ENCODE data around the gene FMC1.

DNA sequence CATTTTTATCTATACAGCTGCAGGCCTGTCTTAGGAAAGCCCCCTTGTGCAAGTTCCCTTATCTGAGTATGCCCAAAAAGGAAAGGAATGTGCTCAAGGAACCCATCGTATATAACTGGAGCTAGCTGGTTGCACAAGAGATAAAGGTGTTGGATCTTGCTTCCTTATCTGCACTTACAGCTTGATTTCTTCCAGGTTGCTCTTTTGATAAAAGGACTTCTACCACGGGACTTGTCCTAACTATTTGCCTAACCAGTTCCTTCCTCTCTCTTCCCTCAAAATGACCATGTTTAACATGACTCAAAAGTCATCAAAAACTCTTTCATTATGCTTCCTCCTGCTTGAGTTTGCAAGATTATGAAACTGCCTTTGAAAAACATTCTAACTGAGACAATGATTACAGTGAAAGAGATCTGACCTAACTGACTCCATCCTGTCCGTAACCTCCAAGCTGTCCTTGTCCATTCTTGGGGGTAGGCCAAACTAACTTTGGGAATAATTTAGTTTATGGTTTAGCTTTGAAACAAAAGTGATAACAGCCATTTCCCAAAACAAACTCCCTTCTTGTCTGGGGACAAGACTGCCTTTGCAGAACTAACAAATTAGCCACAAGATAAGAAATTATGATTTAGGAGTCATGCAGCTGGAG lies 181.5 kb downstream of the AKR1D1 start:
- RRBS: no CpG with 5 or more reads among the region's 3 CpGs

DNA sequence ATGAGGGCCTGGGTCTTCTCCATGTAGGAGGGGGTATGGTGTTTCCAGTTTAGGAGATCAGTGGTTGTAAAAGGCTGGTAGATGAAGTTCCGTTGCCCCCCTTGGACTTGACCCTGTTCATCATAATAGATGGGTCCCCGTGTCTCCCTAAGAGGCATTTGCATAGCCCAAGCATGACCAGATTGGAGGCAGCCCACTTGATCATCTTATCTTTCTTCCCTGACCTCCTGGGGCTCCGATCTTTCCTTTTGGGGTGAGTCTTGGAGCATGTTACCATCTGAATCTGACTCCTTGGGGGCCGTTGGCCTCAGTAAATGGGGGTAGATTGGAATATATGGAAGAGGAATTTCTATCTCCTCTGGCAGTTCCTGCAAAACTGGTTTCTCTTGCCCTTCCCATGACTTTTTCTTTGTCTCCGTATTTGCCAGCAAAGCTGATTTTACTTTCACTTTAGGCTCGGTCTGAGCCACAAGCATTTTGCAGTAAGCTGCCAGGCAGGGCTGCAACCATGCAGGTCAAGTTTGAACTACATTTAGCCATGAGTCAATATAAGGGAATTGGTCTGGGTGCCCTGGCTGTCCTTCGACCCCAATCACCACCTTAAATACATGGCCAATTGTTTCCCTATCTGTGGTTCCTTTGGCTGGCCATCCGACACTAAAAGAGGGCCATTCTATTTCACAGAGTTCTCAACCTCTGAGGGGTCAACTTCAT lies 104.2 kb downstream of the TRIM24 start:
- RRBS: no CpG with 5 or more reads among the region's 8 CpGs

- RRBS: 97% methylated on average over 4 of the region's 23 CpGs
These were observed 105.2 kb downstream of the TRIM24 start for GRCh38 chr7:138564854-138566002.

DNA sequence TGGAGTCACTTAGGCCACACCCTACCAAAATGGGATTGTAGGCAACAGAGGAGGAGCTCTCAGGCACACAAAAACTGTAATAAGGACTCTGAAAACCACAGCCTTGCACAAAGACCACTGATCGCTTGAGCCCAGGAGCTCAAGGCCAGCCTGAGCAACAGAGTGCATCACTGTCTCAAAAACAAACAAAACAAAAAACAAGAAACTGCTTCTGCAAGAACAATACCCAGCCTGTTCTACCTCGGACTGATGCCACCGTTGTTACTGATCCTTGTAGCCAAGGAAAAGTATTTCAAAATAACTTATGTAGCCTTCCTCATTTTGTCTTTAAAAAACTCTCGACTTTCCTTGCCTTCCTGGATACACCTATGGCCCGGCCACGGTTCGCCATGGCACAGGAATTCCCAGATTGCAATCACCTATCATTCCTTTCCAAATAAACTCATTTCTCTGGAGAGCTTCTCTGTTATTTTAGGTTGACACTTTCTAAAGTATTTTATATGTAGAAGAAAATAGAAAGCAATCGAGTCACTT lies 35.3 kb downstream of the SVOPL start:
- RRBS: no CpG with 5 or more reads among the region's 8 CpGs

DNA sequence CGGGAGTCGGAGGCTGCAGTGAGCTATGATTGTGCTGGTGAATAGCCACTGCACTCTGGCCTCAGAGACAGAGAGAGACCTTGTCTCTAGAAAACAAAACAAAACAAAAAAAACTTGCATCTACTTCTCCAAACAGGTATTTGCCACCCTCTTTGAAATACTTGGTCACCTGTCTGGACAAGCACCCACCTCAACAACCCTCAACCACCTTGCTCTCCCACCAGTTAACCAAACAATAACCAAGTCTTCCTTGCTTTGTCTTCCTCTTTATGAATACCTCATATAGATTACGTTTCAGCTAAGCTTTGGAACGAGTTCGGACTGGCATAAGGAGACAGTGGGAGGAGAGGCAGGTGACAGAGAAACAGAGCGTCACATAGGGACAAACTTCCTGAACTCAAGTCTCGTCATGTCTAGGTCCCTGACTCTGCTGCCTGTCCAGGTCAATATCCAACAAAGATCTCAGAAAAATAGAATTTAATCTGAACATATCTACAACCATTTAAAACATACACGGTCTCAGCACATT lies 26.1 kb upstream of the SVOPL start:
- RRBS: no CpG with 5 or more reads among the region's 8 CpGs

GRCh38 chr7:138776017-138776603 lies 21.7 kb upstream of the TMEM213 start:
- RRBS: no CpG with 5 or more reads among the region's 6 CpGs

DNA sequence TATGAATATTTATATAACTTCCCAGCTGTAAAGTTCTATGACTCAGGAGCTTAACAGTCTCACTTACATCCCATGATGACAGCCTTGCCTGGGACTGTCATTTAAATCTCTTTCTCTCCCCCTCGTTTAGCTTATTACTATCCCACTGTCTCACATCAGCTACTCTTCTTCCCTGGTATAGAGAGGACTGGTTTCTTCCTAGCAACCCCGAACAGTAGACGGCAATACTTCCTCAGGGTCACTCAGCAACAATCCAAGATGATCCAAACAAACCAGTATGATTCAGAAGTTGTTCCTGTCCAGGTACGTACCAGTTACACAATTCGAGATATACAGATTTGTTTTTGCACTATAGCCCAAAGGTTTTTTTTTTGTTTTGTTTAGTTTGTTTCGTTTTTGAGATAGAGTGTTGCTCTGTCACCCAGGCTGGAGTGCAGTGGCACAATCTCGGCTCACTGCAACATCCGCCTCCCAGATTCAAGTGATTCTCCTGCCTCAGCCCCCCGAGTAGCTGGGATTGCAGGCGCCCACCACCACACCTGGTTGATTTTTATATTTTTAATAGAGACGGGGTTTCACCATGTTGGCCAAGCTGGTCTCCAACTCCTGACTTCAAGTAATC lies 22.6 kb downstream of the KIAA1549 start:
- RRBS: no CpG with 5 or more reads among the region's 11 CpGs

DNA sequence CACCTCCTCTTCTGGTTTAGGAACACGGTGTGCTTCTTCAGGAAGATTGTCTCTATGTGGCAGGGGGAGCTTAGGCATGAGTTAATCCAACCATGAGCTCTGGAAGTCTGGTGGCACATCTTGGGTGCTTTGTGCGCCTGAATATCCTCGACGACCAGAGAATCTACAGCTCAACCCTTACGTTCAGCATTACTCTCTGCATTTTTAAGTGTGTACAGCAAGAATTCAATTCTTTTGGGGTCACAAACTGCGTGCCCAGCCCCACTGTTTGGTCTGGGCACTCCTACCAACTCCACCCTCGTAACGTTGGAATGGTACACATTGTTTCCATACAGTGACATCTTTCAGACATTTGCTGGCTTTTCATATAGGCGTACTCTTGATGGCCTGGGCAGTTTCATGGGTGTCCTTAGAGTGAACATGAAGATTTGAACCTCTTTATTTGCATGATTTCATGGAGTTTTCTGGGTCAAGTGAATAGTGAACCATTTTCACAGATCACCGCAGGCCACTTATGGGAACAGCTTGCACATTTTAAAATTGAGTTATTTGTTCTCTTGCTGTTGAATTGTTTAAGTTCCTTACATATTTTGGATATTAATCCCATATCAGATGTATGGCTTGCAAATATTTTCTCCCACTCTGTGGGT lies 13.8 kb upstream of the ZC3HAV1L start:
- RRBS: no CpG with 5 or more reads among the region's 10 CpGs

- RRBS: no CpG with 5 or more reads among the region's 3 CpGs
These were observed 32.6 kb downstream of the ZC3HAV1 start for GRCh38 chr7:139076910-139077232.

- RRBS: no CpG with 5 or more reads among the region's 16 CpGs
These were observed 14.3 kb downstream of the ZC3HAV1 start for GRCh38 chr7:139094980-139095834.

- RRBS: 3% methylated on average over 24 of the region's 28 CpGs
These were observed 763 bp downstream of the ZC3HAV1 start for GRCh38 chr7:139108750-139109164.

DNA sequence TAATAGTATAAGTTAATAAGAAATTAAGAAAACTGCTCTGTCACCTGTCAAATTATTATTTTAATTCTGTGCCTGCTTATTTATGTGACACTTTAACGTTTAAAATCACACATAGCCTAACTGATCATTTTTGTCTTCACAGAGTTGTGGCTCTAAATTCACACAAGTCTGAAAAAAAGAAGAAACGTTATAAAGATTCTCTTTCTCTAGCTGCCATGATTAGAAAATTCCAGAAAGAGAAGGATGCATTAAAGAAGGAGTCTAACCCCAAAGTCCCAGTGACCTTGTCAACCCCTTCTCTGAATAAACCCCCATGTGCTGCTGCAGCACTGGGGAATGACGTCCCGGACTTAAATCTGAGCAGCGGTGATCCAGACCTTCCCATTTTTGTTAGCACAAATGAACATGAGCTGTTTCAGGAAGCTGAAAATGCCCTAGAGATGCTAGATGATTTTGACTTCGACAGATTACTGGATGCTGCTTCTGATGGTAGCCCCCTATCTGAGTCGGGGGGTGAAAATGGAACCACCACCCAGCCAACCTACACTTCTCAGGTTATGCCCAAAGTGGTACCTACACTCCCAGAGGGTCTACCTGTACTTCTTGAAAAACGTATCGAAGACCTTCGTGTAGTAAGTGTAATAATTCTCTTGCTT lies 30.2 kb downstream of the UBN2 start:
- RRBS: no CpG with 5 or more reads among the region's 10 CpGs

- RRBS: 2% methylated on average over 19 of the region's 65 CpGs
These were observed at the start of gene FMC1 for GRCh38 chr7:139340870-139341941. Gene FMC1, plus strand, starts transcription at chr7:139341337.

GRCh38 chr7:139379047-139379392 lies 19.3 kb downstream of the LUC7L2 start:
- RRBS: no CpG with 5 or more reads among the region's 3 CpGs

GRCh38 chr7:139563346-139564469 lies 40.2 kb downstream of the CLEC2L start:
- RRBS: no CpG with 5 or more reads among the region's 14 CpGs

DNA sequence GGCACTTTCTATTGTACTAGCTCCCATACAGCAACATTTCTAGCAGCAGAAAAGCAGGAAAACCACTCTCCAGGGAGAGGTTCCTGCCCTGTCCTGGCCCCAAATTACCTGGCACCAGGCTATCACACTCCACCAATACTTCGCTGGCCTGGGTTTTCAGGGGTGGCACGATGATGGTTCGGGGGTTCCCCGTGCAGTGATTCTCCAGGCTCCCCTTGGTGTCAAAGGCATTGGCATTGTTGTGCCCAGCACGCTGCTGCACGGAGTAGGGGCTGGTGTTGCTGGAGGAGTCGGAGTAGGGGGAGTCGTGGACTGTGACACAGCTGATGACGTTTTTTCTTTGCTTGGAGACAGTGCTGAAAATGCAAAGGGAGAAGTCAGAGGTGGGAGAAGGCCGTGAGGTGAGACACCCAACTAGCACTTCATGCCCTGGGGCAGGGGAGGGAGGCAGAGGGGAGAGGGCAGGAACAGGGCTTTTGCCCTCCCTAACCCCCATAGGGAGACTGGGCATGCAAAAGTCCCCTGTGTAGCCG lies 60.3 kb downstream of the CLEC2L start:
- RRBS: 94% methylated on average over 1 of the region's 11 CpGs

DNA sequence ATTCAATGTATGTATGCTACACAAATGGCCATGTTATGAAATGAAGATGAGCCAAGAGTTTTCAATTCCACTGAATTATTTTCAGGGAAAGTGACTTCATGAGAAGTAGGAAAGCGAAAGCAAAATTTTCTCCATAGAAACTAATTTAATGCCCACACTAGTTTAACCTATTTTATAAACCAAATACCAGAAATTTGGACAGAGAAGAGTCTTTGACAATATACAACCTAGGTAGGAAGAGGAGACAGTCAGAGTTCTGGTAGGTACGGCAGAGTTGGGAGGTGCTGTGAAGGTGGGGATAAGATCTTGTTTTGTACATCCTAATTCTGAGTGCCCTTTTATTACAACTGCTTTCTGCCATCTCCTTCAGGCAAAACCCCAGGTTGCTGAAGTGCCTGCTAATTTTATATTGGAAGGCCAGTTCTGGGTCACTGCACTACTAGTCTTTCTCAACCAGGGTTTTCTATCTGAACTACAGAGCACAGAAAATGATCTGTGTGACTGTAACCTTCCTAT lies 119.3 kb downstream of the HIPK2 start:
- RRBS: no CpG with 5 or more reads among the region's 2 CpGs

DNA sequence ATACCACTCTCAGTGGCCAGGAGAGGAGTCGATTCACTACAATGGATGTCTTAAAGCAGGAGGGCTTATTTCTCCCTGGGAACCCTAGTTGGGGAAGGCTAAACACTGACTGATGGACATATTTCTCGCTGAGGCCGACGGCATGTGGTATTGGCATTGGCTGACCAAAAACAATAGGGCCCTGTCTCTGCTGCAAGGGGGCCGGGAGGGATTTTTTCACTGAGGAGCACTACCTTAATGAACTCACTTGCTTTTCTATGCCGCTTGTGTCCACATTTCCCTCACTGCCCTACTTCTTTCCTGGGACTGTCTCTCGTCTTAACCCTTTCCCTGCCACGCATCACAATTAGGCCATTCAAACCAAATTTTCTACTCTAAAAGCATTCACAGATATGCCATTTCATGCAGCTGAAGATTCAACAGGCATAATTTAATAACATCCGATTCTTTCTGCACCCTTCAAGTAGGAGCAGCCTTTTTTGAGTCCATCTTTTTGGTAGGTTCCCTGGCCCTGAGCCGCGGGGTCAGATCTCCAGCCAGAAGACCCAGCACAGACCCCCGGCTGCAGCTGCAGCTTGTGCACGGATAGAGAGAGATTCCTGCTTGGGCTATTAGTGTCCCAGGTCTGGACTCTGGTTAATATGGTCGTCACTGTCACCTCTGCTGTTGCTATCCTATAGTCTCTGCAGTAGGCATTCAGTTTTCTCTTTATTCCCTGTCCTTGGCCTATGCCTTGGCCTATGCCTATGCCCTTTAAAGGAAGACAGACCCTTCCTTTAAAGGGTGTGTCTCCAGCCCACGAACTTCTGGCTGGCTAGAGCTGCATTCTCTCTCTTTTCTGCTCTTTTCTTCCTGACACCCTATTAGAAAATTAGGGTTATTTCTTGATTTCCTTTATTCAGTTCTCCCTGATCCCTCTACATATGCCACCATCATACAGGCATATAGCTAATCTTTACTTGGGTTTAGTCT lies 118.6 kb downstream of the HIPK2 start:
- RRBS: no CpG with 5 or more reads among the region's 15 CpGs

DNA sequence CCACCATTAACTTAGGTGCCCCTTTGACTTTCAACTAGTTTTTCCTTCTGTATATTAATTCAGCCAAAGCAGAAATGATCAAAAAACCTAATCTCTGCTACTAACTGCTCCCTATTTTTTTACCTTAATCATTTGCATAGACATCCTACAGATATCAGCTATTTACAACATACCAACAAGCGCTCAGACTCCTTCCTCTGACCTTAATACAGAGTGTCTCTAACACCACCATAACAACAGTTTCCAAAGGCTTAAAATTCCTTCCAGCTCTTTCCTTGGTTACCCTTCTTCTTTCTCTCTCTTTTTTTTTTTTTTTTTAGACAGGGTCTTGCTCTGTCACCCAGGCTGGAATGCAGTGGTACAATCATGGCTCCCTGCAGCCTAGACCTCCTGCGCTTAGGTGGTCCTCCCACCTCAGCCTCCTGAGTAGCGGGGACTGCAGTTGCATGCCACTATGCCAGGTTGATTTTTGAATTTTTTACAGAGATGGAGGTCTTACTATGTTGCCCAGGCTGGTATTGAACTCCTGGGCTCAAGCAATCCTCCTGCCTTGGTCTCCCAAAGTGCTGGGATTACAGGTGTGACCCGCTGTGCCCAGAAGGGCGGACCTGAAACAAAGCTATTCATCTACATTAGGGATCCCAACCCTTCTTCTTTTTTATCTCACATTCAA lies 112.9 kb downstream of the HIPK2 start:
- RRBS: no CpG with 5 or more reads among the region's 5 CpGs

GRCh38 chr7:139679974-139680610 lies 97.7 kb downstream of the HIPK2 start:
- RRBS: no CpG with 5 or more reads among the region's 13 CpGs

Measured in islet of Langerhans (tissue), 1 donor.